Glomerular endothelial cell (primary cell): ENCODE measurements around a stretch of chr2.

DNA sequence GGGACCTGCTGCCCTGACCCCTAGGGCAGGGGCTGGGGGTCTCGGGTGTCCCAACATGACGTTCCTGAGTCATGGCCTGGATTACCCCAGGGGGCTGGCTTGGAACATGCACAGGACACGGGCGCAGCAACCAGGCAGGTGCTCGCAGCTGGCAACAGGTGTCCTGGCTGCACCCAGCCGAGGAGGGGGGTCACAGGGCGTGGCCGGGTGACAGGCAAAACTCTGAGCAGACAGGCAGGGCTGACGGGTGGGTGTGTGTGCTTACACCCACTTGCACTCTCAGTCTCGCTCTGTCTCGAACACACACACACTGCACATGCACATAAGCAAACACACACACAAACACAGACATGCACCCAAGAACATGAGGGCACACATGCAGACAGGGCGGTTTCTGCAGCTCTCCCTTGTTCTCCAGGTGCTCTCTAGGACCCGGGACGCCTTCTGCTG is 33.8 kb upstream of the TAF1B start:
- RAMPAGE, long total RNA, result no peak

DNA sequence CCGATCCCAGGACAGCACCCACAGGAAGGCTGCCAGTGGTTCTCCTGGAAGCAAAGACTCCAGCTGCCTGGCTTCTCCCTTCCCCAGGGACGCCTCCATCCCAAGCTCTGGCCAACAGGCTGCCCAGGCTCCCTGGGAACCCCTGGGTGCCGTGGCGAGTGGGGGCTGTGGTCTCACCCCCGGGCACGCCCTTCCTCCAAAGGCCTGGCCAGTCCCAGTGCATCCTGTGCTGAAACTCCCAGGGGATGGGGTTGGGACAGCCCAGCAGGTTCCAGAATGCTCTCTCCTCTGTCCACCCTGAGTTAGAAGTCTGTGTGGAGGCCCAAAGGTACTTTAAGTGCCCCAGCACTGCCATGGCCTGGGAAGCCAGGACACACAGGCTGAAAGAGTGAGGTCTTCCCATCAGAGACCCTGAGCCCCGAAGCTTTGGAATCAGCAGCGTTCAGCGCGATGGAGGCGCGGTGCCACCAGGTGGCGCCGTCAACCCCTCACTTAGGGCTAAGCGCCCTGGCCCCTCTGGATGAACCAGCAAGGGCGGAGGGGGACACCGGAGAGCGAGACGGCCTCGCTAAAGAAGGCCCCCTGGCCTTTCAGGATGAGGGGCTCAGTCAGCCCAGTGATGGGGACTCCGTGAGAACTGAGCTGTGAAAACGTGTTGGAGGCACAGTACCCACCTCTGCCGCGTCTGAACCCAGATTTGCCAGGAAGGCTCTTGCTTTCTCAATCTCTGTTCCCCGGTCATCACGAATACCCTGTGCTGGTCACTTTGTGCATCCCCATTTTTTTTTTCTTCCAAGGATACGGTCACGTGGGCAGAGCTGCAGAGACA is 29.5 kb upstream of the TAF1B start:
- RAMPAGE, long total RNA, result no peak

DNA sequence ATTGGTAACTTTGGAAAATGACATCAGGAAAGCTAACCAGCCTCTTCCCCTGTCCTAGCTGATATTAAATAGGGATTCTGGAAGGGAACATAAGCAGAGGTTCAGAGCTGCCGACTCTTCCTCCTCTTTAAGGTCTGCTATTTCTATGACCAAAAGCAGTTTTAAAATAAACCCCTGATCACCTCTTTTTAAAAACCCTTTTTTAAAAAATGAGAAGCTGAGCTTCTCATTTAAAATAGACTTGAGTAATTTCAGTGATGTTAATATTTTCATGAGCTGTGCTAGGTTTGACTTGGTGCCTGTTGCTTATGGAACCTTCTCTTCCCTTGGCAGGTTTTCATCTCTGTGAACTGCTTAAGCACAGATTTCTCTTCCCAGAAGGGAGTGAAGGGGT is 34.3 kb downstream of the GRHL1 start:
- RAMPAGE, long total RNA, result no peak

GRCh38 chr2:9997992-9998402 is 45.4 kb upstream of the KLF11 start:
- RAMPAGE, long total RNA, result no peak

GRCh38 chr2:10003432-10004061 is 39.8 kb upstream of the KLF11 start:
- RAMPAGE, long total RNA, result no peak

DNA sequence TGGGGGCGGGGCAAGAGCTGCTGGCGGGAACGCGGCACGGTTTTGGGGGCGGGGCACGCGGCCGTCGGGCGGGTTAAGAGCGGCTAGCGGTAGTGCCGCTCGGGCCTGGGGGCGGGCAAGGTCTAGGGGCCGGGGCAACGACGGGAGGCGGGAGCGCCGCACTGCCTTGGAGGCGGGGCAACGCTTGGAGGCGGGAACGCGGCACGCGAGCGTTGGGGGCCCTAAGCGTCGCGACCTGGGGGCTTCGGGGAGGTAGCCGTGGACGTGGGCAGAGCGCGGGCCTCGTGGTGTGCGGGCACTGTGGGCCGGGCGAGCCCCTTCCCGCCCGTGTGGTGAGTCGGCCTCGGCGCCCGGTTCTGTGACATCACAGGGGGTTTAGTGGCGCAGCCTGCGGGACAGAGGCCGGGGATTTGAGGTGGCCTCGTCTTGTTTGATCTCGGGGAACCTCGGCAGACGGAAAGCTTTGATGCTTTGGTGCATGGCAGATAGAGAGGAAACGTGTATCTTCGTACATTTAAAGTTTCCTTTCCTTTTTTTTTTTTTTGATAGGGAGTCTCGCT is 850 bp downstream of the KLF11 start:
- RAMPAGE, long total RNA, result no peak

- RAMPAGE, long total RNA, result no peak
Measured at GRCh38 chr2:10095095-10095549, 14.9 kb upstream of the CYS1 start.

- RAMPAGE, long total RNA, result no peak
Measured at GRCh38 chr2:10201379-10201829, 78.9 kb downstream of the RRM2 start.

GRCh38 chr2:10378165-10378701 is 69.9 kb downstream of the ODC1 start:
- RAMPAGE, long total RNA, result no peak

DNA sequence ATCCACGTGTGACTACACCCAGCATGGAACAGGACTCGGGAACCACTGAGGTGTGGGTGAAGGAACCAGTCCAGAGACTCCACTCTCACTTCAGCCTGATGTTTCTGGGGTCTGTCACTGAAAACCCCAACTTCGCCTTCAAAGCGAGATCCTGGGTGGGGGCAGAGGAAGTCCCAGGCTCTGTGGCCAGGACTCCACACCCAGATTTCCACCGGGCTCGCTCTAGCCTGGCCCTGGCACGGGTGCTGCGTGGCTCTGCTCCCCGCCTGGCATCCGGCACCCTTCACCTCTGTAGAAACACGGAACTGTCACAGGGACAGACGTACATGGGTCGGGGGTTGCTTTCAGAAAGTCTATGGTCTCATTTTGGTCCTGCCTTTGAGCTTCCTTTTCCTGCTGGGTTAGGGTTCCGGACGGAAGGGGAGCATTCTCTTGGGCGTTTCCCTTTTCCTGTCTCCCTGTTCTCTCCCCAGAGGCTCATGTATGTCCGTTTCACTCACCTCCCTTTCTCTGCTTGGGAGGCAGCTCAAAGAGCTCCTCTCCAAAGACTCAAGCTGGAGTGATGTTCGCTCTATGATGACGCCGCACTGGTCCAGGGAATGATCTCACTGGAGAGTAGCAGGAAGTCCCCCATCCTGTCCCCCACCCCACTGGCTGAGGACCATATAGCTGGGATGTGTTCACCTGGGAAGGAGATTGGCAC is 41.5 kb downstream of the ODC1 start:
- RAMPAGE, long total RNA, result no peak

DNA sequence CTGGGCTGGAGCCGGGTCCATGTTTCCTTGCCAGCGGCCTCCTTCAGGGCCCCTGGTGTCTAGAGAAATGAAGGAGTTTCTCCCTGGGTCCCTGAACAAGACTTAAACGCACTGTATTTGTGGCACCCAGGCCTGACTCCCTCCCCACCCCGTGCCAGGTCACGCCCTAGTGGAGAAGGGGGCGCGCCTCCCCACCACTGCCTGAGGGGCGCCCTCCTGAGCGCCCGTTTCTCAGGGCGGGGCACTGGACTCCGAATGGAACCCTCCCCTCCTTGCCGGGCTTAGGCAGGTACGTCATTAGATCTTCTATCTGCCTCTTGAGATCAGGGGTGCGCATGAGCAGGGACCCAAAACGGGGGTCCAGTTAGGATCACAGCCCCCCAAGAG is 16.3 kb downstream of the ODC1 start:
- RAMPAGE, long total RNA, result no peak

GRCh38 chr2:10642382-10643261 is 47.2 kb downstream of the NOL10 start:
- RAMPAGE, long total RNA, result no peak

GRCh38 chr2:10783757-10784375 is 28.7 kb downstream of the PDIA6 start:
- RAMPAGE, long total RNA, result no peak

DNA sequence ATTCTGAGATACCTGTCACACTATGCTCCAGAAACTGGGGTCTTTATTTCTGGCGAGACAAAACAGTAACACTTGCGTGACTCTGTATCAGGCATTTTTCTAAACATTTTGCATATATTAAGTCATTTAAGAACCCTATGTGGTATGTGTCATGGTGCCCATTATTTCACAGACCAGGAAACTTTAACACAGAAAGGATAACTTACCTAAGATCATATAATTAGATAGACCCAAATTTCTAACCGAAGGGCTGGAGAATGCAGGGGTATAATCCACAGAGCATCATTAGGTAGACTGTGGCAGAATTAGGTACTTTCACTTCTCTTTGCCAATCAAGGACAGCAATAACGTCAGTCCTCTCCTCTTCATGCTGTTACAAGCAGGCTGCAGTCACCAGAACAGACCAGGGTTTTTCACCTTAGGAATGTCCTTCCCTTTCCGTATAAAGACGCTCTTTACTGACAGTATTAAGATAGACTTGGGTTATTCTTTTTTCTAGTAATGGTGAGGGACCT is 2.5 kb downstream of the PDIA6 start:
- RAMPAGE, long total RNA, result no peak

GRCh38 chr2:11071229-11071577 is 61.7 kb upstream of the C2orf50 start:
- RAMPAGE, long total RNA, result no peak

DNA sequence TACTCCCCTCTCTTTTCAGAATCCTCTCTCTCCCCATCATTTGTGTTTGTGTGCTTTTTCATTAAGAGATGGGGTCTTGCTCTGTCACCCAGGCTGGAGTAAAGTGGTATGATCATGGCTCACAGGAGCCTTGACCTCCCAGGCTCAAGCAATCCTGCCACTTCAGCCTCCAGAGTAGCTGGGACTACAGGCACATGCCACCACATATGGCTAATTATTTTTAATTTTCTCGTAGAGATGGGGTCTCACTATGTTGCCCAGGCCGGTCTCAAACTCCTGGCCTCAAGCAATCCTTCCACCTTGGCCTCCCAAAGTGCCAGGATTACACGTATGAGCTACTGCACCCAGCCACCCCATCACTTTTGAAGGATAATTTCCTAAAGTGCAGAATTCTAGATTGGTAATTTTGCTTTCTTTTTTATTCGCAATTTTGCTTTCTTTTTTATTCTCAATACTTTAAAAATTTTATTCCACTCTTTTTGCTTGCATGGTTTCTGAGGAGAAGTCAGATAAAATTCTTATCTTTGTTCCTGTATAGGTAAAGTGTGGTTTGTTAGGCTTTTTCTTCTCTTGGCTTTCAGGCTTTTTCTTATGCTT is 74.6 kb downstream of the ROCK2 start:
- RAMPAGE, long total RNA, result no peak

- RAMPAGE, long total RNA, result no peak
Measured at GRCh38 chr2:11342384-11342726, 2.1 kb downstream of the ROCK2 start.

DNA sequence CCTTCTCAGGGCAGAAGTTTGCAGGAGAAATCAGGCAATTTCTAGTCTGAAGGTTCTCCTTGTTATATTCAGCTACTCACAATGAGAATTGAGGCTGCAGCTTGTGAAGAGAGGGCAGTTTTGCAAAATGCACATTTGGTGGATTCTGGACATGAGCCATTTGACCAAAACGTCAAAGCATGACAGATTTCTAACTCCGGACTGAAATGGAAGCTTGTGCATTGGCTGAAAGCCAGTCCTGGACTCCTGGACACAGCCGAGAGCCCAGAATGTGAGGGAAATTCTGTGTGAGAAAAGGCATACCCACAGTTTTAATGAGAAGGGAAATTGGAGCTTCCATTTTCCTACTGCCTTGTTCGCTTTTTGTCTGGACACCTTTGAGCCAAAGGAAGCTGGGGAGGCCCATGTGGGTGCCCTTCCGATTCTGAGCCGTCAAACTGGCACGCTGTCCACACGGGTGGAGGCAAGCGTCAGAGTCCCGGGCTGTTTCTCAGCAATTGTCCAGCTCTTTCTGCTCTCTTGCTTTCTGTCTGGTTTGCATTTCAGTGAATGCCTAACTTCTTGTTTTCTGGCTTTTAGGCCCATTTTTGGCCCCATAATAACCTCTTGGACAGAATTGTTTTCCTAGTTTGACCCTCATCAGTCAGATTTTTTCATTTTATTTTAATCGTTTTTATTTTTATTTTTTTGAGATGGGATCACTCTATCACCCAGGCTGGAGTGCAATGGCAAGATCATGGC is 23.8 kb upstream of the ROCK2 start:
- RAMPAGE, long total RNA, result no peak

GRCh38 chr2:11374269-11375239 is 30.1 kb upstream of the ROCK2 start:
- RAMPAGE, long total RNA, result no peak

DNA sequence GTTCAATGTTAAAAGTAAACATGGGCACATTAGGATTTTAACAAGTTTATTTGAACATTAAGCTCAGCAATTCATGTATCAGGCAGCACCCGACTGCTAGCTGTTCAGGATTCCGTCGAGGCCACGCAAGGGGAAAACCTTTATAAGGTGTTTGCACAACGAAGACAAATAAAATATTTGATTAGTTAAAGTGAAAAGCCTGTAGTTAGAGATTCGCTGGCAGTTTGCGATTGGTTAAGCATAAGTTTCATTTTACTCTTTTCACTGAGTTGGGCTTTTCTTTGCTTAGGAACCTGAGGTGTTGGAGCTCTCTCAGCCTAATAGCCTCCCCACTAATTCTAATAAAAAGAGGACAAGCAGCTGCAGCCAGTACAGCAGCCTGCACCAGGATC is 43.6 kb upstream of the ROCK2 start:
- RAMPAGE, long total RNA, result no peak